Measurements from ENCODE around the genes COL5A3 and ICAM1.

- PRO-cap, 3 experiments, result peak in 3 of 3 experiments; most common minus-strand start chr19:10010504 (in 3)
- RRBS, result under 1% methylated on average over 11 of the region's 54 CpGs
These were observed at the start of gene COL5A3 for GRCh38 chr19:10010062-10010845. Gene COL5A3 (minus strand): TSS chr19:10010504.

GRCh38 chr19:10110035-10110908, 1.2 kb upstream of the P2RY11 start:
- PRO-cap, 3 experiments, result peak in 1 of 3 experiments; most common plus-strand start chr19:10110775 (in 1)
- RRBS, result no CpG with 5 or more reads among the region's 46 CpGs

GRCh38 chr19:10114118-10114958, 2.8 kb downstream of the P2RY11 start:
- PRO-cap, 3 experiments, result no peak in any of the 3 experiments
- RRBS, result no CpG with 5 or more reads among the region's 43 CpGs

- PRO-cap, 3 experiments, result no peak in any of the 3 experiments
- RRBS, result no CpG with 5 or more reads among the region's 8 CpGs
These were observed 1.0 kb upstream of the EIF3G start for GRCh38 chr19:10120617-10121203.

DNA sequence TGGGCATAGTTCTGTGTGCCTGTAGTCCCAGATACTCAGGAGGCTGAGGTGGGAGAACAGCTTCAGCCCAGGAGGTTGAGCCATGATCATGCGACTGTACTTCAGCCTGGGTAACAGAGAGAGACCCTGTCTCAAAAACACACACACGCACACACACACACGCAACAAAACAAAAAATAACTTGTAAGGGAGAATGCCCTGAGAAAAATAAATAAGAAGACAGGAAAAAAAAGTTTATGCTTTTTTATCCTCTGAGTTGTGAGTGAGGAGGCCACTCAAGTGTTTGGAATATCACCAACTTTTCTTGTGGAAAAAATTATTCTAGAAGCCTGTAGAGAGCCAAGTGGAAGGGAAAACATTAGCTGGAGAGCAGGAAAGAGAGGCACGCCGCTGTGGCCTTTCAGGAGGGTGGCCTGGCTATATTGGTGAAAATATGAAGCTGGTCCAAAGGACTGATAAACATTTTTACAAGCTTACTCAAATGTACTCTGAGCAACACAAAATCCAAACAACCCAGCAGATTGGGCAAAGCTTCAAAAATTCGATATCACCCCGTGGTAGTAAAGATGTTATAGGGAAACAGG, 2.2 kb upstream of the EIF3G start:
- PRO-cap, 3 experiments, result no peak in any of the 3 experiments
- RRBS, result no CpG with 5 or more reads among the region's 7 CpGs

- PRO-cap, 3 experiments, result no peak in any of the 3 experiments
- RRBS, result no CpG with 5 or more reads among the region's 12 CpGs
These were observed 14.5 kb downstream of the DNMT1 start for GRCh38 chr19:10180105-10180811.

DNA sequence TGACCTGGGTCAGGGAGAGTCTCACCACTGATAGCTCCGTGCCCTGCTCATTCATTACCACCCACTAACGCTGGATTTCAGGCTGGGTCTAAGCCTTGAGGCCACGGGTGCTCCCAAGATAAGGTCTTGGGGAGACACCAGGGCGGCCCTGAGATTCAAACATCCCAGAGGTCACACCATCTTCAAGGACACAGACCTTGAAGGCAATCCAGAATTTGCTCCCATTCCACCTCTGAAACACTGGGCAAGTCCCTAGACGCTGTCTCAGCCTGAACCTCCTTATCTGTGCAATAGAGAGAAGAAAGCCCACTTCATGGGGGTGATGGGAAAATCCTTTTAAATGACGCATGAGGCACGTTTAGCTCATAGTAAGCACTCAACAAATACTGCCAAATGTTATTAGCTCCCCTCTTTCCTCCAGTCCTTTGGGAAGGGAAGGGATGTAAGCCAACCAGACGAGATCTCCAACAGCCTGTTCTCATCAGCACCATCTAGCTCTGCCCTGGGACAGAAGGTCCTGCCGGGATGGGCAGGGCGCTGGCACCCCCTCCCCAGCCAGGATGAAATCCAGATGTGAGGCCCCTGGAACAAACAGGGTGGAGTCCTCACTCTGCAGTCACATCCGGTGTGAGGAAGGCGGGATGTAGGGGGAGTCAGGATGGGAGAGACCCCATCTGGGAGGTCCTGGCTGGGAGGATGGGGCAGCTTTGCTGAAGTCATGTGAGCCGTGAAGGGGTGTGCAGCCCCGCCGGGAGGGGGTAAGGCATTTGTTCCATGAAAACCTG, 4.8 kb downstream of the S1PR2 start:
- PRO-cap, 3 experiments, result peak in 1 of 3 experiments; most common minus-strand start position 622 of the sequence (in 1)
- RRBS, result 14% methylated on average over 4 of the region's 15 CpGs

GRCh38 chr19:10239168-10239515, 8.0 kb upstream of the S1PR2 start:
- PRO-cap, 3 experiments, result no peak in any of the 3 experiments
- RRBS, result no CpG with 5 or more reads among the region's 7 CpGs

- PRO-cap, 3 experiments, result peak in 3 of 3 experiments; most common plus-strand start chr19:10271110 (in 3); most common minus-strand start chr19:10270993 (in 2)
- RRBS, result 2% methylated on average over 27 of the region's 54 CpGs
These were observed at the start of gene ICAM1 for GRCh38 chr19:10270610-10271472. Gene ICAM1 (plus strand): TSS chr19:10271120.

GRCh38 chr19:10294048-10294607, 4.4 kb downstream of the ICAM5 start:
- PRO-cap, 3 experiments, result no peak in any of the 3 experiments
- RRBS, result 18% methylated on average over 10 of the region's 38 CpGs

- PRO-cap, 3 experiments, result peak in 2 of 3 experiments; most common plus-strand start chr19:10416297 (in 1); most common minus-strand start chr19:10416557 (in 1)
- RRBS, result 3% methylated on average over 21 of the region's 77 CpGs
These were observed 3.8 kb upstream of the PDE4A start for GRCh38 chr19:10416147-10417337.

DNA sequence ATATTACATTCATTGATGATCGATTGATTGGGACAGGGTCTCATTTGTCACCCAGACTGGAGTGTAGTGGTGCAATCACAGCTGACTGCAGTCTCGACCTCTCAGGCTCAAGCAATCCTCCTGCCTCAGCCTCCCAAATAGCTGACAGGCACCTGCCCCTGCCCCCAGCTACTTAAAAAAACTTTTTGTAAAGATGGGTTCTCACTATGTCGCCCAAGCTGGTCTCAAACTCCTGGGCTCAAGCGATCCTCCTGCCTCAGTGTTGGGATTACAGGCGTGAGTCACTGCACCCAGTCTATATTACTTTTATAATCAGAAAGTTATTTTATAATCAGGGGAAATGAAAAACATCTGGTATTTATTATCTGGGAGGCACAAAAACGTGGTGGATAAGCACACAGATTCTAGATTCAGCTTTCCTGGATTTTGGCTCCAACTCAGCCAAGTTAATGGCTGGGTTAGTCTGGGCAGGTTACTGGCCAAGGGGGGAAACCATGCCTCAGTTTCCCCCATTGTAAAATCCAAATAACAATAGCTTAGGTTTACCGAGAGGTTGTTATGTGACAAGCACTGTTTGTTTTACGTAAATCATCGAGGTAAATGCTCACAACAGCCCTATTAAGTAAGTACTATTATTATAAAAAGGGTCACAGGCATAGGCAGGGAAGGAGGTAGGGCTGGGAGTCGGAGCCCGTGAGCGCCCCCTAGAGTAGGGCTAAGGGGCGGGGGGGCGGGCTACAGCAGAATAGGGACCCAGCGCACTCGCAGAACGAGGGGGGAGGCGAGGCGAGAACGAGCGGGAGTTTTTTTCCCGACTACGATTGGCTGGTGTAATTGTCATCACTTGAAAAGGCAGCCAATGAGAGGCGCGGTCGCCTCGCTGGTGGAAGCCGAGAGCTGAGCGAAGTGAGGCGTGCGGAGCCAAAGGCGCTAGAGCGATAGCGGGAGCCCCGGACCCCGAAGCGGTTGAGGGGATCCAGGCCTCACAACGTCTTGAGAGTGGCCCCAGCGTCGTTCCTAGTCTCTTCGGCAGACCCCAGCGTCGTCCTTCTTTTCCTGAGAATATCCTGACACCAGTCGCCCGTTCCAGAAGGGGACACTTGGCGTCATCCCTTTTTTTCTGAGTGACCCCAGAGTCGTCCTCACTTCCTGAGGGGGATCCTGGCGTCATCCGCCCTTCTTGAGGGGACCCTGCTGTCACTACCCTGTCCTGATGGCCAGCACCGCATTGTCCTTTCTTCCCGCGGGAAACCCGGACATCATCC, 24.4 kb downstream of the KEAP1 start:
- PRO-cap, 3 experiments, result peak in 3 of 3 experiments; most common plus-strand start position 883 of the sequence (in 1)
- RRBS, result no CpG with 5 or more reads among the region's 53 CpGs

DNA sequence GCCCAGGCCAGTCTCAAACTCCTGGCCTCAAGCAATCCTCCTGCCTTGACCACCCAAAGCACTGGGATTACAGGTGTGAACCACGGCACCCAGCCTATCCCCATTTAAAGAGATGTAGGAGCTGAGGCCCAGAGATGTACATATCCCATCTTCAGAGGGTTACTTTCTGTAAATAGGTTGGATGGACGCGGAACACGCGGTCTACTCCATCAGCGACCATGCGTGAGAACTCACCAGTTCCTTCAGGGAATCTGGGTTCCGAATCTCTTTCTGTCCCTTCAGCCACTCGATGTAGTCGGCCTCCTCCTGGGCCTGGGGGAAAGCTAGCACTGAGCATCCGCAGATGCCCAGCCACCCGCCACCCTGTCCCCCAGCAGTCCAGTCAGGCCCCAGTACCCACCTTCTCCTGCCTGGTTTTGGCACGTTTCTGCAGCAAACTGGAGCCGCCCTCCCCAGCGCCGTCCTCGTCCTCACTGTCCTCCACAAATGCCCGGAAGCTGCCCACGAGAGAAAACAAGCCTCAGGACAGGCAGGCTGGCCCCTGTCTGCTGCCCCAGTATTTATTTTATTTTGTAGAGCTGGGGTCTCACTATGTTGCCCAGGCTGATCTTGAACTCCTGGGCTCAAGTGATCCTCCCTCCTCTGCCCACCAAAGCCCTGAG, 4.9 kb downstream of the KRI1 start:
- PRO-cap, 3 experiments, result no peak in any of the 3 experiments
- RRBS, result no CpG with 5 or more reads among the region's 19 CpGs

DNA sequence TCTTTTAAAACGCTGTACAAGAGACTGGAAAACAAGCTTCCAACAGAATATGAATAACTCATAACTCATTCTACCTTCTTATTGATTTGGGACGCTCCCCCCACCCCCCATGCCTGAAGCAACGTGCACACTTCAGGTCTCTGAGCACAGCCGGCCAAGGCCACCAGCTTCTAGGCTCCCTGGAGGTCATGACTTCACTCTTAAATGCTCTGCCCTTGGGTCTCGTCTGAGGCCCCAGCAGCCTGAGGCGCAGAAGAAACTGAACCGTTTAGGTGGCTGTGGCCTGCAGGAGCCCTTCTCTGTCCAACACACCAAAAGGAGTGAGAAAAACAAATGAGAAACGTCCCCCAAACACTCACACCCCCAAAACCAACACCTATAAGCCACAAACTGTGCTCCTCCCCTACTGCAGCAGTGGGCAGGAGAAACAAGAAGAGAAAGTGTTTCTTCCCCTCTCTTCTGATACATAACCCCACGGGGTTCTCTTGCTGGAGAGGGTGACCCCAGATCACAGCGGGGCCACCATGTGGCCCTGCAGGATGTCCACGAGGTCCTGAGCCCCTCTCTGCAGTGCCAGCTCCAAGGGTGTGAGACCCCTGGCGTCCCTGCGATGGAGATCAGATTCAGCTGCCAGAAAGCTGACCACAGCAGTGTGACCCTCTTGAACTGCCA, 876 bp upstream of the KRI1 start:
- PRO-cap, 3 experiments, result no peak in any of the 3 experiments
- RRBS, result no CpG with 5 or more reads among the region's 13 CpGs

DNA sequence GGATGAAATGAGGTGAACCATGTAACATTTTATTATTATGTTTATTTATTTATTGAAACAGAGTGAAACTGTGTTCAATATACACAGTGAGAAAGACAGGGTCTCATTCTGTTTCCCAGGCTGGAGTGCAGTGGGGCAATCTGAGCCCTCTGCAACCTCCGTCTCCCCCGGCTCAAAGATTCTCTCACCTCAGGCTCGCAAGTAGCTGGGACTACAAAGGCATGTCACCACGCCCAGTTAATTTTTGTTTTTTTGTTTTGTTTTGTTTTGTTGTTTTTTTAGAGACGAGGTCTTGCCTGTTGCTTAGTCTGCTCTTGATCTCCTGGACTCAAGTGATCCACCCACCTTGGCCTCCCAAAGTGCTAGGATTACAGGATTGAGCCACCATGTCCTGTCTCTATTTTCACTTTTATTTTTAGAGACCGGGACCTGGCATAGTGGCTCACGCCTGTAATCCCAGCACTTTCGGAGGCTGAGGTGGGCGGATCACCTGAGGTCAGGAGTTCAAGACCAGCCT, 9.1 kb upstream of the SLC44A2 start:
- PRO-cap, 3 experiments, result no peak in any of the 3 experiments
- RRBS, result no CpG with 5 or more reads among the region's 9 CpGs

DNA sequence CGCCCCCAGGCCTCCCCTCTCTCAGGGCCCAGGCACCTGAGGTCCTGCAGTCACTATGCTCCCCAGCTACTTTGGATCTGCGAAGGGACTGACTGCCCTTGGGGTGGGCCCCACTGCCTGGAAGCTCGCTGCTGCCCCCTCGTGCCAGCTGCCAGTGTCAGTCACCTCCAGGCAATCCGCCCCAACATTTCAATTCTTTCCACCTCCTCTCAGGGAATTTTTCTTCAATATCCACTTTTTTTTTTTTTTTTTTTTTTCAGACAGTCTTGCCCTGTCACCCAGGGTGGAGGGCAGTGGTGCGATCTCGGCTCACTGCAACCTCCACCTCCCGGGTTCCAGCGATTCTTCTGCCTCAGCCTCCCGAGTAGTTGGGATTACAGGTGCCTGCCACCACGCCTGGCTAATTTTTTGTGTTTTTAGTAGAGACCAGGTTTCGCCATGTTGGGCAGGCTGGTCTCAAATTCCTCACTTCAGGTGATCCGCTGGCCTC, 9.3 kb upstream of the ILF3 start:
- PRO-cap, 3 experiments, result no peak in any of the 3 experiments
- RRBS, result no CpG with 5 or more reads among the region's 13 CpGs

- PRO-cap, 3 experiments, result no peak in any of the 3 experiments
- RRBS, result no CpG with 5 or more reads among the region's 12 CpGs
These were observed 1.1 kb downstream of the ILF3 start for GRCh38 chr19:10655219-10655644.

DNA sequence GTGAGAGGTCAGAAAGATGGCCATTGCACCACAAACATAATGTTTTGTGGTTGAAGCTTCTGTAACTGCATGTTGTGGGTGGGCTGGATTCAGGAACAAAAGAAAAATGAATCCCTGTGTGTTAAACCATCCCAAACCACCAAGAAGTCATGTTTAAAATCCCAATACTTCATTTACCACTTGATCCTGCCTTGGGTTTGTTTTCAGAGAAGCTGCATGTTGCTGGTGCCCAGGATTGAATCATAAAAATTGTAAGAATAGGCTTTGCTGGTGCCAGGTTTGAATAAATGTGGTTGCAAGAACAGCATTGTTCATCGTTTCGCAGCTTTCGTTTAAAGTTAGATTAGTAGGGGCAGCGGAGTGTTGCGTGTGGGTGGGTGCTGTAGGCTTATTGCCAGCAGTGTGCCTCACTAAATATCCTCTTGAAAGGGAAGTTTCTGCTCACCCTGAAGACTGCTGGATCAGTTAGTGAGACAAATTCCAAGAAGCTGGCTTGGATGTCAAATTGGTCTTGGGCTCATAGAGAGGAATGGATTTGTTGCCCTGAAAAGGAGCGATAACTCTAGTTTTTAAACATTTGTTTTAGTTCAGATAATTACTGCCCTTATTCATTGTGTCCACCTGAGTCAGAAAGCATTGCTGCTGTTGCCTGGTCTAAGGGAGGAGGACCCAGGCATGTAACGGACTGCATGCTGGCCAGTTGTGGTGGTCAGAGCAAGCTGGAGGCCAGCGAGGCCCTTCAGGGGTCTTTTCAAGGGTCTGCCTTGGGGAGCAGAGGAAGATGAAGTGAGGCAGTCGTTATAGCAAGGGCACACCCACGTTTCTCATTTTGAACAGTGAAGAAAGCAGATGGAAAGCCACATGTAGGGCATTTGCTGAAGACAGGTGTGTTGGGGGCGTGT, 8.3 kb downstream of the ILF3 start:
- PRO-cap, 3 experiments, result no peak in any of the 3 experiments
- RRBS, result no CpG with 5 or more reads among the region's 11 CpGs

DNA sequence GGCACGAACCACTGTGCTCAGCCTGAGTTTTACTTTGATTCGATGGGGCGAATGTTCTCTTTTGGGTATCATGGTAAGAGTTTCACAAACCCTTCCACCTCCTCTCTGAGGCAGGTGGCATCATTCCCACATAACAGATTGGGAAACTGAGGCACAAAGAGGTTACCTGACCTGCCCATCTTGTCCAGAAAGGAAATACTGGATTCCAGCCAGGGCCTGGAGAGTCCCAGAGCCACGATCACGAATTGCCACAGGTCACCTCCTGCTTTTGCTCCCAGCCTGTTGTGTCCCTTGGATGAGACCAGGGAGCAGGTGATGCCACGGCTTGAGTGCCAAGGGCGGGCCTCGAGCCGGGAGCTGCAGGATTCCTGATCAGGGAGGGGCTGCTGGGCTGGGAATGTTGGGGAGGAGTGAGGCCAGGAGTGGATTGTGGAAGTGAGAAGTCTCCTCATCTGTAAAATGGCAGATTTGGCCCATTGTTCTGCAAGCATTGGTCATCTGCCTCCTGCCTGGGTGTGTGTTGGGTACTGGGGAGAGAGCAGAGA, 29.3 kb downstream of the DNM2 start:
- PRO-cap, 3 experiments, result no peak in any of the 3 experiments
- RRBS, result no CpG with 5 or more reads among the region's 9 CpGs

DNA sequence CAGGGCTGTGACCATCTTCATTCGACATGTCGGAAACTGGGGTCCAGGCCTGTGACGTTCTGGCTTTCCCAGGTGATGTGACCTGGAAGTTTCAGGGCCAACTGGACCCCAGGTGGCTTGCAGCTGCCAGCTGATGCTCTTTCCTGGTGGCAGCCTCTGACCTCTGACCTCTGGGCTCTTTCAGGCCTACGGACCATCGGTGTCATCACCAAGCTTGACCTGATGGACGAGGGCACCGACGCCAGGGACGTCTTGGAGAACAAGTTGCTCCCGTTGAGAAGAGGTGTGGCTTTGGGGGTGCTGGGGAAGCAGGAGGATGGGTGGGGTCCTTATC, 59.0 kb downstream of the DNM2 start:
- PRO-cap, 3 experiments, result no peak in any of the 3 experiments
- RRBS, result no CpG with 5 or more reads among the region's 10 CpGs